Temporal lobe (tissue), 2 donors: ENCODE measurements around a stretch of chr4.

DNA sequence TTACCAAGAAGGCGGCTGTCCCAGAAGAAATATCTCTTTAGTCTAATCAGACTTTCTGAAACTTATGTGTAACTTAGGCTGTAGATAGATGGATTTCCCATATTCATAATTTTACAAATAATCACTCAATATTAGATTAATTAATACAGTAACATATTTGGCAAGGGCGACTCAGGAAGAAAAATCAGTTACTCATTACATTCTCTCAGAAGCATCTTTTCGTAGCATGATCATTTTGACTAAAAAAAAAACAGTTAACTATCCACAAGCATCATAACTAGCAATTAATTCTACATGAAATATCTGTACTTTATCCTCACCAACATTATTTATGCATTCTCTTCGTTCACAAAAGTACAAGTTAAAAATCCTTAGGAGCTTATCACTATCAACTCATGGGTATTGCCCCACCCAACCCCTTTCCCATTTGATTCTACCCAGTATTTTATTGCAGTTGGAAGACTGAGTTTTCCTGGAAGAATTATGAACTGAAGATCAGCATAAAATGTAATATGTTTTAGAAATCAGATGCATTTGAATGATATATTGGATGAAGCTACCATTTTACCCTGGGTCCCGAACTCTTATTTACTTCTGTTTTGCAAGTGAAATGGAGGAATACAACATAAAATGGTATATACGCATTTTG, 12.6 kb upstream of the NUP54 start:
- RAMPAGE, long total RNA: no peak

- RAMPAGE, long total RNA: no peak
These were observed 15.0 kb downstream of the SCARB2 start for GRCh38 chr4:76198460-76199169.

GRCh38 chr4:76206488-76207034, 7.1 kb downstream of the SCARB2 start:
- RAMPAGE, long total RNA: no peak

DNA sequence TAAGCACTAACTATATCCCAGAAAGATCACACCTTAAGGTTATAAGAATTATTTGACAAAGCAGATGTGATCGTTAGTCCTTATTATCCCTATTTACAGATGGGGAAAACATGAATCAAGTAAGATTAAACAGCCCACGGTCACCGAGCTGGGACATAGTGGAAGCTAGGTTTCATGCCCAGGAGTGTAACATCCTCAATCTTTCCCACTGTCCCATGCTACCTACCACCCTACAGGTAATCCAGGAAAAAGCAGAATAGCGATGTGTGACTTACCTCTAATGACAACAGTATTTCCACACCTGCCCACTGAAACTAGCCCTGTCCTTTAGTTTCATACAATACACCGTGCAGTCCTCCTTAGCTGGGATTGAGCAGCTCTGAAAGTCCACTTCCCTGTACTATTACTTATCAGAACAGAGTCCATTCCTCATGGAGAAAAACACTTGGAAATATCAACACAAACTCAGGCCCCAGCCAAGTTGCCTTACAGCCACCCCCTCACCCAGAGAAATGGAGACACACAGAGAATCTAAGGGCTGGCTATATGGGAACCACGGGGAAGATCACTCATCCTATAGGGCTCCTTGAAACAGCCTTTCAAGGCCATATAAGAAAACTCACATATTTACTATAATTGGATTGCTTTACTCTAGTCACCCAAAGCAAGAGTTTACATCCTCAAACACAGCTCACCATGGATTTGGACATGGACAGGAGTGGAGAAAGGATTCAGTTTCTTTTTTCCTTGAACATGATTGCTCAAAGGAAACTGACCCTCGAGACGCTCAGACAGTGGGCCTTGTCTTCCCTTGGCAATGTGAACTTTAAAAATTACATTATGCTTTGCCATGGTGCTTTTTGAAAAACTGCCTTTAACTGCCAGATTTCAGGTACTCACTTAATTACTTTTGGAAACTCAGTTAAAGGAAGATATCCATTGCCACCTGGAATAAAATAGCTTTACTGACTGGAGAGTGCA, 1.8 kb downstream of the SCARB2 start:
- RAMPAGE, long total RNA: no peak

DNA sequence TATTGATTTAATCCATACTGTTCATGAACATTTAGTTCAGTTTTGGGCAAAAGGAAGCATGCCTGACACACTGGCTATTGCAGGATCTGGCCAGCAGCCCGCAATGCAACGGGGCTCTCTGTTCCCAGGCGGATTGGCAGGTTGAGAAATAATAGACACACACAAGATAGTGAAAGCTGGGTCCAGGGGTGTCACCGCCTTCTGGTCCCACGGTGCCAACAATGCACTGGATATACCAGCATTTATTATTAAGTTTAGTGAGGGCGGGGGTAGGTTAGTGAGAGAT, 24.9 kb upstream of the STBD1 start:
- RAMPAGE, long total RNA: no peak

- RAMPAGE, long total RNA: no peak
These were observed 188.2 kb downstream of the SHROOM3 start for GRCh38 chr4:76623244-76623618.

- RAMPAGE, long total RNA: no peak
These were observed 144.8 kb downstream of the SOWAHB start for GRCh38 chr4:76753099-76753608.

GRCh38 chr4:76801387-76802266, 96.3 kb downstream of the SOWAHB start:
- RAMPAGE, long total RNA: no peak

GRCh38 chr4:76974333-76974532, 24.7 kb downstream of the SEPTIN11 start:
- RAMPAGE, long total RNA: no peak

GRCh38 chr4:77037314-77037943, 38.4 kb downstream of the CCNI start:
- RAMPAGE, long total RNA: no peak

GRCh38 chr4:77154575-77155510, 2.2 kb upstream of the CCNG2 start:
- RAMPAGE, long total RNA: no peak

- RAMPAGE, long total RNA: no peak
These were observed 20.3 kb downstream of the CCNG2 start for GRCh38 chr4:77177304-77177725.

DNA sequence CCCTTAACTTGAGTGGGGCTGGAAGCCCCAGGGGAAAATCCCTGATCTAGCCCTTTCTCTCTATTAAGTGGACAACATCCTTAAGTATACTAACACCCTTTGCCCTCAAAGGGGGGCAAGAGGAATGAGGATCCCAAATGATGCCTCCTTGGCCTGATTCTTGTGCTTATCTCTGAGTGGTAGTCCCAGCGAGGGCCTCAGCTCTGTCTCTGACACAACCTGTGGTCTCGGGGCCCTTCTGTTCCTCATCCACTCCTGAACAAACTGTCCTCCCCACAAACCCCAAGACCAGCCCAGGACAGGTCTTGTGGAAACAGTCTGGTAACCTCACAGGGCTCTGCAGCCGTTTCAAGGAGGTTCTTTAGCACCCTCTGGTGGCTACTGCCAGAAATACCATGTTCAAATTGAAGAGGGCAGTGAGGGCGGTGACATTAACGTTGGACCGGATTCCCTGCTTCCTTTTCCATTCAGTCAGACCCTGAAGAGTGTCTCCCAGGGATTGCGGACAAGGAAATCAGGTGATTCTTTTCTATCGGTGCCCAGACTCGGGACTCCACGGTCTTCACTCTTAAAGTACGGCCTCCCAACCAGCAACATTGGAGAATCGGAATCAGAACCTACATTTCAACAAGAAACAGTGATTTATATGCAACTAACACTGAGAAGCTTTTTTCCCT, 13.0 kb downstream of the CXCL13 start:
- RAMPAGE, long total RNA: no peak

DNA sequence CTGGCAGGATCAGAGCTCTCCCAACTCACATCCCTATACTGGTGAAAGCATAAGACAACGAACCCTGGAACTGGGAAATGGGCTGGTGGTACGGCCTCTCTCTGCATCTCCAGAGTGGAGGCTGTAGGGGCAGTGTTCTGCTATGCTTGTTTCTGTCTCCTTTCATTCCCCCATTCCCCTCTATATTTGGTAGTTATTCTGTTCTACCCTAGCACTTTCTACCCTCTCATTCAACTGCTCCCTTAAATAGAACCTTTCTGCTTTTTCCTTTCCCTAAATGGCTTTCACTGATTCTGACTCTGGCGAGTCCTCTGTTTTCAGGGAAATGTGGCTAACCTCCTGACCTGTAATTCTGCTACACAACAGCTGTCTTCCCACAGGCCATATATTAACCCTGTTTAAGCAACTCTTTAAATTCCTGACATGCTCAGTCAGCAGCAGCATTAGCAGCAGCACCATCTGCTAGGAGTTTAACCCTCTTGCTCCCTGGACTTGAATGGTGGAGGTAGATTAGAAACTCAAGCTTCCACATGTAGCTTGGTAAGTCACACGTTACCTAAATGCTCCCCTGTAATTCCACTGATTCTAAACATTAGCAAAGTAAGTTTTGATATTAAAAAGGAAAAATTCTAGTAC, 94.2 kb downstream of the CXCL13 start:
- RAMPAGE, long total RNA: no peak

- RAMPAGE, long total RNA: no peak
These were observed 102.6 kb downstream of the CXCL13 start for GRCh38 chr4:77708240-77708654.

- RAMPAGE, long total RNA: no peak
These were observed 20.4 kb downstream of the CNOT6L start for GRCh38 chr4:77798883-77799128.

GRCh38 chr4:77820784-77821119, 1.6 kb upstream of the CNOT6L start:
- RAMPAGE, long total RNA: no peak

GRCh38 chr4:77857182-77857584, 5.4 kb upstream of the MRPL1 start:
- RAMPAGE, long total RNA: no peak

GRCh38 chr4:78481176-78481746, 70.3 kb upstream of the ANXA3 start:
- RAMPAGE, long total RNA: no peak

- RAMPAGE, long total RNA: no peak
These were observed 10.9 kb upstream of the ANXA3 start for GRCh38 chr4:78540467-78541244.